Lung (tissue), 4 donors: ENCODE measurements around the gene GINS3.

DNA sequence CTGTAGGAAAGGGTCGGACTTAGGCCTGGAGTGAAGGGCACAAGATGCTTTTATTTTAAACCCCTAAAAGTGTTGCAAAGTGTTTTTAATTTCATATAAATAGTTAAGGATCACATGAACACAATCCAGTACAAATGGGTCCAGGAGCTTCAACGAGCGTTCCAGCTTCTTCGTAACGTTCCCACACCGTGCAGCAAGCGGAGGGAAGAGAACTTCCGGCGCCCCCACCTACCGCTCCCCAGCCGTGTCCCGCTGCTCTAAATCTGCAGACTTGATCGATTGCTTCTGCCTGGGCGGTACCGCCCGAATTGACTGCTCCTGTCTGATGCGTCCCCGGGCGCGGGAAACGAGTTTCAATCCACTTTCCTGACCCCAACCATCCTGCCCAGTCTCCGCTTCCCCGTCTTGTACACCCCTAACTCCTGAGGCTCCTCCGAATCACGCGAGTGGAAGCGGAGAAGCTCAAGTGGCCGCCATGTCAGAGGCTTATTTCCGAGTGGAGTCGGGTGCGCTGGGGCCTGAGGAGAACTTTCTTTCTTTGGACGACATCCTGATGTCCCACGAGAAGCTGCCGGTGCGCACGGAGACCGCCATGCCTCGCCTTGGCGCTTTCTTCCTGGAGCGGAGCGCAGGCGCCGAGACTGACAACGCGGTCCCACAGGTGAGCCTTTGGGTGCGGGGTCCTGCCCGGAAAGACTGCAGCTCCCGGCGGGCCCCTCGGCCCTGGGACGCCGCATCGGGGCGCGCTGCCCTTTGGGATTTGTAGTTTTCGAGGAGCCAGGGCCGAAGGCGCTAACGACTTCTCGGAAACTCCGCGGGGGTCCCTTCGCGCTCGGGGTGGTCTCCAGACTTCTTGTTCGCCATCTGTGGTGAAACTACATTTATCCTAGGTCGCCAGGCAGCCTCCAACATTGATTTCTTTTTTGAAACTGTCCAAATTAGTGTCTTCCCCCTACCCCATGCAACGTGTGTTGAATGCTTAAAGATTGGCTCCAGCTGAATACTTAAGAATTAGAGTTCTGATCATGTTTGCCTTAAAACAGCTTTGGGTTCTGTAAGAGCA lies at the start of gene GINS3:
Gene GINS3, plus strand, starts transcription at position 345 of the 1,063 bp plus-strand sequence.
- PRO-cap: bidirectional peak, plus-strand start at position 763 of the sequence, minus-strand start at position 677 of the sequence
- RAMPAGE, long total RNA: no peak
- RRBS: 0% methylated on average over 17 of the region's 68 CpGs

DNA sequence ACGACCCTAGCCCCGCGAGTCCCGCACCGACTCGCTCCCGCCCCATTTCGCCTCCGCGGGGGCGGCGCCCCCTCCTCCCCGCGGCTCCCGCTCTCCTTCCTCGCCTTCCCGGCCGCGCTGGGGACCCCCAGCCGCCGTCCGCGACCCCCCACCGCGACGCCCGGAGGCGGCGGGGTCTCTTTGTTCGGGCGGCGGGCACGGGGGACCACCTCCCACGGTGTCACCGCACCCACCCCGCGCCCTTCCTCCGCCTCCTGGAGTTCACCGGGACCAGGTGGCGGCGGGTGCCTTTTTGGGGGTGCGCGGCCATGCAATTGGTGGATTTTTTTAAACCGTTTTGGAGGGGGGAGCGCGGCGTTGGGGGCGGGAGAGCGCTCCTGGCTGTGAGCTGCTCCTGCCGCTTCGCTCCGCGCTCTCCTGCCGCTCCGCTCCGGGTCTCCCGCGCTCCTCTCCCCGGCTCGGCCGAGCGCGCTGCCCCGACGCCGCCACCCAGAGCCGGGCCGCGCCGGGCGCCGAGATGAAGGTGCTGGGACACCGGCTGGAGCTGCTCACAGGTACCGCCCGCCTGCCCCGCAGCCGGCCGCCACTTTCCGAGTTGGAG lies 35.9 kb upstream of the NDRG4 start:
- PRO-cap: no peak
- RAMPAGE, long total RNA: no peak
- RRBS: 2% methylated on average over 34 of the region's 79 CpGs

GRCh38 chr16:58465658-58466099 lies 34.3 kb upstream of the NDRG4 start:
- PRO-cap: no peak
- RAMPAGE, long total RNA: no peak
- RRBS: no CpG with 5 or more reads among the region's 11 CpGs

GRCh38 chr16:58471274-58471794 lies 28.6 kb upstream of the NDRG4 start:
- PRO-cap: no peak
- RAMPAGE, long total RNA: no peak
- RRBS: no CpG with 5 or more reads among the region's 7 CpGs

- PRO-cap: no peak
- RAMPAGE, long total RNA: no peak
- RRBS: no CpG with 5 or more reads among the region's 1 CpG
Observed at GRCh38 chr16:58475300-58475804, 24.6 kb upstream of the NDRG4 start.

DNA sequence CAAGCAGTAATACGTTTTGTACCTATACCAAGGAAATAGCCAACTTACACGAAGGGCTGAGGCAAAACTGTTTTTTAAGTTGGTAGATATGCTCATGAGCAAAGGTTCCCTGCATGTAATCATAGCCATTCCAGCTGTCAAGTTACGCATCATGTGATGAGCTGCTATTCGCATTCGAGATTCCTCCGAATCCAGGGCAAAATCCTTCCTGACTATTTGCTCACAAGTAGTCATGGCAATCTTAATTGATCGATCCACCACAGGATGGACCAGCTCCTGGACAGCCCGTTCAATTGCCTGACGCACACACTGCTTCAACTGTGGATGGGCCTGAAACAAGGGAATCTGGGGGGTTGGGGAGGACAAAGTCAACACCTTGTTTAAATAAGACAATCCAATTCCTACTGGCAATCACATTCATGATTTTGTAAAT lies 28.3 kb downstream of the SETD6 start:
- PRO-cap: no peak
- RAMPAGE, long total RNA: no peak
- RRBS: no CpG with 5 or more reads among the region's 9 CpGs

GRCh38 chr16:58730768-58731080 lies 3.4 kb downstream of the GOT2 start:
- PRO-cap: no peak
- RAMPAGE, long total RNA: no peak
- RRBS: no CpG with 5 or more reads among the region's 3 CpGs

- PRO-cap: no peak
- RAMPAGE, long total RNA: no peak
- RRBS: no CpG with 5 or more reads among the region's 7 CpGs
Observed at GRCh38 chr16:61055582-61055937, 980.7 kb downstream of the CDH8 start.

DNA sequence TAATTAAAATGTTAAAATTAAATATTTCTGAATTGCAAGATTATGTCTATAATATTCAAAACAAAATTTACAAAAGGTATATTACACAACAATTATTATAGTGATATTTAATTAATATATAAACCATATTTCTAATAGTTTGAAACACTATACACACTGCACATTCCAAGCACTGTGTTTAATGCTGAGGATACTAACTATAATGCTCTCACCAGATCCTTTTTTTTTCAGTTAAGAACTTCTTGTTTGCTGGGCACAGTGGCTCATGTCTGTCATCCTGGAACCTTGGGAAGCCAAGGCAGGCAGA lies 544.5 kb downstream of the CDH8 start:
- PRO-cap: no peak
- RAMPAGE, long total RNA: no peak

DNA sequence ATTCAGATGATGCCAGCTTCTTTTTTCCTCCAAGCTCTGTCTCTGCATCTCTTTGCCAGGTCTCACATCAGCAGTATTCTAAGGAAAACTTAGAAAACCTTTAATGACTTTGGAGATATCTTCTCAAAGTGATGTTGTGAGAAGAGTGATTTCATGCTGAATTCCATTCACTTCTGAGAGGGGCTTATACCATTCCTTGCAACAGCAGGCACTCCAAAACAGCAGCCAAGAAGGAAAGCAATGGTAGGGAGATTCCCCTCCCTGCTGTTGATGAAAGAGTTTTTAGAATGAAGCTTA lies 1457.1 kb downstream of the CDH11 start:
- PRO-cap: no peak
- RAMPAGE, long total RNA: no peak

DNA sequence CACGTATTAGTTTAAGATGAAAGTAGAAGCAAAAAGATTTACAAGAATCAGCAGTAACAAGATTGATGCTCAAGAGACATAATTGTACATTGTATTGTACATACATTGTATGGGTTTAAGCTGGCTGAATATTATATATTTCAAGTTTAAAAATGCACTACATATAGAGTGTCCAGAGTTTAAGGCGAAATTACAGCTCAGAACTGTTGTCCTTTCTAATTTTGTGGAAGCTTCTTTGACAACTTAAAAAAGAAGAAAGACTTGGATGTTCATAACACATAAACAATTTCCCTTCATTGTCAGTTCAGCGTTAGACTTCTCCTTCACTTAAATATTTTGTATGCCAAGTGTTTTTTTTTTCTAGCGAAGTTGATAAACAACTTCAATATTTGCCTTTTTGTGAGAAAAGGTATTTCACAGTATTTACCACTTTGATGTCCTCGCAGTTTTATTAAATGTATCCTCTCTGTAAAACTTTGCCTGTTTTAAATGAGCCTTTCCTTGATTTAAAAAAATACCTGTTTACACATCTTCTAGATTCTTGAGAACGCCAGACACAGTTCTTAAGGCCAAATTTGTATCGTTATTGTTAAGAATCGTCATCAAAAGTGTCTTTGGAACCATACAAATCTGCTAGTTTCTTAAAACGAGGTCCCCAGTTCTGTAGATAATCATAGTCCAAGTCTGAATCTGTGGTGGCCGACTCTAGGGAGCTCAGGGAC lies 174.7 kb downstream of the CDH11 start:
- PRO-cap: no peak
- RAMPAGE, long total RNA: no peak
- RRBS: no CpG with 5 or more reads among the region's 10 CpGs

DNA sequence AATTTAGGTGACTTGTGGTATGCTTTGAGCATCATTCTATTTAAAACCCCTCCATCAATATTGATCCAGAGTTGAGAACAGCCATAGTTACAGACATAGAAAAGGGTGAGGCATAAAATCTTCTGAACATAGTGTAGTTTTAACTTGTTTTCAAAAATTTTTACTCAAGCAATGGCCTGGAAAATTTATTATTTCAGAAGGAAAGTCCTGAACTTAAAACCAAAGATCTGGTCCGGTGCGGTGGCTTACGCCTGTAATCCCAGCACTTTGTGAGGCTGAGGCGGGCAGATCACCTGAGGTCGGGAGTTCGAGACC lies 66.0 kb upstream of the CDH11 start:
- PRO-cap: no peak
- RAMPAGE, long total RNA: no peak
- RRBS: no CpG with 5 or more reads among the region's 6 CpGs

- PRO-cap: no peak
- RAMPAGE, long total RNA: no peak
- RRBS: no CpG with 5 or more reads among the region's 2 CpGs
Observed at GRCh38 chr16:65652151-65652404, 530.2 kb upstream of the CDH11 start.

- PRO-cap: no peak
- RAMPAGE, long total RNA: no peak
- RRBS: no CpG with 5 or more reads among the region's 12 CpGs
Observed at GRCh38 chr16:65689837-65690177, 567.9 kb upstream of the CDH11 start.

DNA sequence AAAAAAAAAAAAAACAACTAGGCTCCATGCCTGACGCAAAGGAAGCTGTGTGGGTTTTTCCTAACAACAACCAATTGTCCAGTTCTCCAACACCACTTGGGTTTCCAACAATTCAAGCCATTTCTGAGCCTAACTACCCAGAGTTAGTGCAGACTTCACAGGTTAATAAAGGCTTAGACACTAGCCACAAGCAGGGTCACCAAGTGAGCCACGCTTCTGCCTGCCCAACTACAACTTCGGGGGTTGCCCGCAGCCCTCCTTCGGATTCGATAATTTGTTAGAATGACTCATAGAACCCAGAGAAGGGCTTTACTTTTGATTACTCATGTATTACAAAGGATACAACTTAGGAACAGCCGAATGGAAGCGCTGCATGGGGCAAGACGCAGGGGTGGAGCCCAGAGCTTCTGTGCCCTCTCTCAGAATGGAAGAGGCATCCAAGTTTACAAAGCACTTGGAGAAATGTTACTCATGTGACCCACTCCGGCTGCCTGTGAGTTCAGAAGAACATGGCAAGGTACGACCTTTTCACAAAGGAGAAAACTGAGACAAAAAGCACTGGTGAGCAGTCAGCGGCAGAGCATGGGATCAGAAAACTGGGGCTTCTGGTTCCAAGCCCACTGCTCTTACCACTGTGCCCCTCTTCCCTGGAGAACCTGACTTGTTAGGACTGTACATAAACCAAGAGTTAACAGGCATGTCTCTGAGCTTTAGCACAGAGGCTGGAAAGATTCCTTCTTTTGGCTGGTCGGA lies 7.5 kb upstream of the CDH5 start:
- PRO-cap: no peak
- RAMPAGE, long total RNA: no peak
- RRBS: no CpG with 5 or more reads among the region's 13 CpGs

DNA sequence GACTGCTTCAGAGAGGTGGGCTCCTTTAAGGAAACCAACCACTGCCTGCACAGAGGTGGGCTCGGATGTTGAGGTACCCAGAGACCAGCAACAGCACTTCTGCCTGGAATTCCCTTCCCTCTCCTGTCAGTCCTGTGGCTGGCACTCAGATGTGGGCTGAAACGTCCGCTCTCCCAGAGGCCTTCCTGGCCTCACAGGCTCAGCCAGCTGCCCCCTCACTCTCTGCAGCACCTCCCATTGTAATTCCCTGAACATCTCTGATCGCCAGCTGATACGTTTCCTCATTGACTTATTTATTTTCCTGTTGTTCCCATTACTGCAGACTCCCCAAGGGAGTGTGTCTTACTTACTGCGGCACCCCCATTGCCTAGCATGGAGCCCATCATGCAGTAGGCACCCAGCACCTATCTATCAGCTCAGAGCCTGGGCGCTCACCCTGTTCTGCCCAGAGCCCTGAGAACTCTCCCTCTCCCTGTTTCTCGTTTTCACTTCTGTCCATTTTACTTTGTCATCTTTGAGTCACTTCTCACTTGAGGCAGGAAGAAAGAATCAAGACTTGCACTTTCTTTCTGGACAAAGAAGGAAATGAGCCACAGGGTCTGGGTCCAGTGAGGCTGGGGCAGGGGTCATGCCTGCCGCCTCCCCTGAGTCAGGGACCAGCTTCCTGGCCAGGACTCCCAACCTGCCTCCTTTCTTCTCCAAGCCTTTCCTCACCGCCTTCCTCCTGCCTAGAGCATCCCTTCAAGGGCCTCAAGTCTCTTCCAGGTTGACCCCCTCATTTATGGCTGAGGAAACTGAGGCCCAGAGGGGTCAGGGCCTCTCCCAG lies 10.2 kb downstream of the CDH5 start:
- PRO-cap: no peak
- RAMPAGE, long total RNA: no peak
- RRBS: no CpG with 5 or more reads among the region's 10 CpGs

DNA sequence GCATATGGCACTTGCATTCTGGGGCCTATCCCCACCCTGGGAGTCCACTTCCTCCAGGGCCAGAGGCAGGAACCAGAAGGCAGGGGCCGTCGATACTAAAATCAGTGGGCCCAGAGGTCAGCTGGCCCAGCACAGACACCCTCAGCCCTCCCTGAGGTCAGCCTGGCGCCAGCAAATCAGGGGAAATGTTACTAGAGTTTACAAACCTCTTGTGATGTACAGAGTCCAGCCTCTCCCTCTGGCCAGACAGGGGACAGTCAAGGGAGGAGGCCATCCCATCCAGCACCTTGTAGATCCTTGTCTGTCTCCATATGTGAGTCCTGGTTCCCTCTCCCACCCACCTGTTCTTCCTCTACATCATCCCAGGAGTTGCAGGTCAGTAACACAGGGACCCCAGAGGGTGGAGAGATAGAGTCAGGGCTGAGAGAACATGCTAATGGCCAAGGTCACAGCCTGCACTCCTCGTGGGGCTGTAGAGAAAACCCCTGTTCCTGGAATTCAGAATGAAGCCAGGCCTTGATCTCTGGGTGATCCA lies 10.9 kb downstream of the CDH5 start:
- PRO-cap: no peak
- RAMPAGE, long total RNA: no peak
- RRBS: no CpG with 5 or more reads among the region's 4 CpGs

- PRO-cap: no peak
- RAMPAGE, long total RNA: no peak
- RRBS: no CpG with 5 or more reads among the region's 23 CpGs
Observed at GRCh38 chr16:66604844-66605011, 224 bp downstream of the CMTM3 start.

DNA sequence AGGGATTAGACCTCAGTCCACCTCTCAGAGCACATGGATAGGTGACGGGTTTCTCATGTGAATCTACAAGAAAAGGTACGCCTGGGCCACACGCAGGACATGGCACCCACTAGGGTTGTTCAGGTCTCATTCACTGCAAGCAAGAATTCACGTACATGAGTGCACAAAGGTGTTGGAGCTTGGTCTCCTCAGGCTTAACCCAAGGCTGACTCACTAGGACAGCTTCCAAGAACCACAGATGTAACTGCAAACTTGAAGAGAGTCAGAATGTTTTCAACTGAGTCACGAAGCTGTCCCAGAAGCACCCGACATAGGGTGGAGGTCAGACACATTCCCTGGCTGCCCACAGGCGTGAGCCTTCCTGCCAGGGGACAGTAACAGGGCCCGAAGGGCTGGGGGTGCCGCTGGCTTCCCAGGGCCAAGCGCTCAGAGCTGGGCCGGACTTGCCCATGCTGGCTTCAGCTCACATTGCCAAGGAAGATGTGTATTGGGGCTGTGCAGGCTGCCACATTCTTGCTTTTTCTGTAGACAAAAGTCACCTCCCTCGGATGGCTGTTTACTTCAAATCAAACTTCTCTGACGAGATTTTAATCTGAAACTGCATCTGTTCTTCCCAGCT lies 14.1 kb downstream of the CMTM3 start:
- PRO-cap: no peak
- RAMPAGE, long total RNA: no peak
- RRBS: no CpG with 5 or more reads among the region's 13 CpGs

- PRO-cap: no peak
- RAMPAGE, long total RNA: no peak
- RRBS: no CpG with 5 or more reads among the region's 4 CpGs
Observed at GRCh38 chr16:66681672-66682156, 14.8 kb downstream of the CMTM4 start.